Liver (tissue), 9 donors: ENCODE measurements around a stretch of chr2.

DNA sequence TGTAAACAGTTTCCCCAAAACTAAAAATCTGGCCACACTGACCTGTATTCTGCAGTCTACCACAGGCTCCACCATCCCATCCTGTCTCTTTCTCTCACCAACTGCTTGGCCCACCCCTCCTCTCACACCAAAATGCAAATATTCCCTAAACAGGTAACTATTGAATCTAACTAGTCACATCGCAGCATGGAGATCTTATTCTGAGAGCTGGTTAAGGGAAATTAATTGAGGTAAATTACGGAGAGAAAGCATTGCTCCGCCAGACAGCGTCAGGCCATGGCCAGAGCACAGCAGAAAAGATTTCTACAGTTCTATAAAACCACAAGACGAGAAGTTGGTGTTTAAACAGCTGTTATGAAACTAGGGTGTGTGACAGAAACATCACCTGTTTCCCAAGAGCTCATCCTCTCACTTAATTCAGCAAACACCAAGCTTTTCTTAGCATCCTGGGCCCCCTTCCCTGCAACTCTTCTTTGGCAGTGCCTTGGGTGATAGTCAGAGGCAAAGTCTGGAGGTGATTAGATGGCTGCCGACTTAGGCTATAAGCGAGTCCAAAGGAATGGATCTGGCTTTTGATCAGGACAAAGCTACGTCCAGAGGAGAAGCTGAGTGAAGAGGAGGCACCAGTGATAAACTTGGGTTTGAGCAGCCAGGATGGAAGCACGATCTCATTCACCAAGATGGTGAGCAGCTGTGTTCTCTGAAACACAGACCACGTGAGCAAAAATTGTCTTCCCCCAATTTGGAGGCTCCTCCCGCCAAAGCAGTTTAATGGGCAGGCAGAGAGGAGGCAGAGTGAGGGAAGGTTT, 57.6 kb downstream of the PKDCC start:
- PRO-cap, 5 experiments: no peak in any of the 5 experiments
- RAMPAGE, long total RNA, 2 experiments: no peak in any of the 2 experiments
- RRBS: no CpG with 5 or more reads among the region's 11 CpGs

DNA sequence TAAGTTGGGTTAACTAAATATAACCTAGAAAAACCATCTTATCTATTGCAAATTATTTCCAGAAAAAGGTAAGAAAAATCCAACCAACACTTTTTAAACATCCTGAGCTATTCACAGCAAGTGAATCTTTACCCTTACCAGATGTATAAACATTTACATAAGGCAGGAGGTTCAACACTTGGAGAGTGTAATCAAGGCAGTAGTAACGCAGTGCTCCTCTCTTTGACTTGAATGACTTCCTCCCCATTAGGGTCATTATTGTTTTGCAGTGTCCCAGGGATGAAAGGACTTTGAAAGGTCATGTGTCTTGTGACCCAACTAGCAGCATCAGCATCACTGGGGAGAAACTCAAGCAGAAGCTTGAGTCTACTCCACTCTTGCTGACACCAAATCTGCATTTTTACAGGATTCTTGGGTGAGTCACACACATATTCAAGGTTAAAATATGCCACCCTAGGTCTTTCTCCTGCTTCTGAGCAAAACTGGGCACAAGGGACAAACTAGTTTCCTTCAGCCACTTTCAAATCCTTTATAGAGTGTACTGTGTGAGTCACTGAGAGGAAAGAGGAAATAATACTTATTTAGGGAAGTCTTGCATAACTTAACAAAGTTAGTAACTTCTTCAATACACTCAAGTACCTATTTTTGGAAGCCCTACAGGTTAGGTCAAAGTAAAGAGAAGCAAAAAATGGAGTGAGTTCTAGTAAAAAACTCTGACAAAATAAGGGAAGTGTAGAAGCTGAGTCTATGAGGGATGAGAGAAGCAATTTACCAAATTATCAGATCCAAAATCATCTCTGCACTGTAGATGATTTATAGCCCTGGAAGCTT, 51.1 kb upstream of the EML4 start:
- PRO-cap, 5 experiments: peak in 2 of 5 experiments; most common minus-strand start position 233 of the sequence (in 2)
- RAMPAGE, long total RNA, 2 experiments: no peak in any of the 2 experiments
- RRBS: no CpG with 5 or more reads among the region's 1 CpG

GRCh38 chr2:42247004-42247746, 78.0 kb downstream of the EML4 start:
- PRO-cap, 5 experiments: no peak in any of the 5 experiments
- RAMPAGE, long total RNA, 2 experiments: no peak in any of the 2 experiments
- RRBS: no CpG with 5 or more reads among the region's 9 CpGs

DNA sequence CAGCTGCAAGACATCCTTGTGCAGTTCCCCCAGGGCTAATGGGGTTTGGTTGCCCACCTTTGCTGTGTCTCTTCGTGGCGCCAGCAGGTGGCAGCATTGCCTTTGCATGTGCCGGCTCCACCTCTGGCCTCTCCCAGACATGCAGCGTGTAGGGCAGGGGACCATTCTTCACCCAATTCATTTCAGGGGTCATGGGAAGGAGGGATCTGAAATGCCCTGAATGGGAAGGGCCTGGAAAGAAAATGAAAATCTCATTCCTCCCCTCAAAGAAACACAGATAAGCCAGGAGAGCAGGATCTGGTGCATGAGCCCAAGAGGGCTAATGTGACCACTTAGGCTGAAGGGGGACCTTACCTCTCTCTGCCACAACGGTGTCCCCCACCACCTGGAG, 36.6 kb upstream of the HAAO start:
- PRO-cap, 5 experiments: no peak in any of the 5 experiments
- RAMPAGE, long total RNA, 2 experiments: no peak in any of the 2 experiments
- RRBS: 0% methylated on average over 2 of the region's 5 CpGs

GRCh38 chr2:42866407-42866844, 74.0 kb upstream of the HAAO start:
- PRO-cap, 5 experiments: no peak in any of the 5 experiments
- RAMPAGE, long total RNA, 2 experiments: no peak in any of the 2 experiments
- RRBS: no CpG with 5 or more reads among the region's 10 CpGs

DNA sequence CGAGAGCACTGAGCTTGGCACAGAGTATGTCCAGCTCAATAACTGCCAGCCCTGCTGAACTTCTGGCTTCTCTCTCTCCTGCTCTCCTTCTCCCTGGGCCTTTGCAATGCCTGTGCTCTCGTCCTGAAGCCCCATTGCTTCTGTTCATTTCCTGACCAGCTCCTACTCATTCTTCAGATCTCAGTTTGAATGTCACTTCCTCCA, 113.7 kb upstream of the HAAO start:
- PRO-cap, 5 experiments: no peak in any of the 5 experiments
- RAMPAGE, long total RNA, 2 experiments: no peak in any of the 2 experiments
- RRBS: no CpG with 5 or more reads among the region's 2 CpGs

DNA sequence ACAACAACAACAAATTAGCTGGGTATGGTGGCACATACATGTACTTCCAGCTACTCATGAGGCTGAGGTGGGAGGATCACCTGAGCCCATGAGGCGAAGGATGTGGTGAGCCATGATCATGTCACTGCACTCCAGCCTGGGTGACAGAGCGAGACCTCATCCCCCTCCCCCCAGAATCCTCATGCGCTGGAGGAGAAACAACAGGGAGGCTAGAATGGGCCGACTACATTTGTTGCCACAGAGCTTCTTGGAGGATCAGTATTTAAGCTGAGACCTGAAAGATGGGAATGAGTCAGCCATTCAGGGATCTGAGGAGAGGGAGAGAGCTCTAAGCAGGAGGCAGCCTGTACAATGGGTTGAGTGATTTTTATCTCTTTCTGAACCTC, 131.3 kb upstream of the HAAO start:
- PRO-cap, 5 experiments: no peak in any of the 5 experiments
- RAMPAGE, long total RNA, 2 experiments: no peak in any of the 2 experiments
- RRBS: no CpG with 5 or more reads among the region's 4 CpGs

GRCh38 chr2:43073187-43073895, 153.1 kb downstream of the ZFP36L2 start:
- PRO-cap, 5 experiments: no peak in any of the 5 experiments
- RAMPAGE, long total RNA, 2 experiments: start-site peak on the plus strand in 1 of 2 experiments, at chr2:43073559-43073608 at its widest, 30 to 63 reads per replicate
- RRBS: no CpG with 5 or more reads among the region's 7 CpGs

- PRO-cap, 5 experiments: no peak in any of the 5 experiments
- RAMPAGE, long total RNA, 2 experiments: no peak in any of the 2 experiments
- RRBS: 64% methylated on average over 6 of the region's 12 CpGs
Observed at GRCh38 chr2:43100378-43100731, 126.1 kb downstream of the ZFP36L2 start.

- PRO-cap, 5 experiments: peak in 5 of 5 experiments; most common plus-strand start chr2:43158734 (in 4); most common minus-strand start chr2:43158984 (in 4)
- RAMPAGE, long total RNA, 2 experiments: no peak in any of the 2 experiments
- RRBS: no CpG with 5 or more reads among the region's 20 CpGs
Observed at GRCh38 chr2:43158442-43159478, 67.6 kb downstream of the ZFP36L2 start.

- PRO-cap, 5 experiments: no peak in any of the 5 experiments
- RAMPAGE, long total RNA, 2 experiments: no peak in any of the 2 experiments
- RRBS: no CpG with 5 or more reads among the region's 9 CpGs
Observed at GRCh38 chr2:43168233-43168715, 58.1 kb downstream of the ZFP36L2 start.

- PRO-cap, 5 experiments: no peak in any of the 5 experiments
- RAMPAGE, long total RNA, 2 experiments: no peak in any of the 2 experiments
- RRBS: no CpG with 5 or more reads among the region's 9 CpGs
Observed at GRCh38 chr2:43169866-43170255, 56.5 kb downstream of the ZFP36L2 start.

DNA sequence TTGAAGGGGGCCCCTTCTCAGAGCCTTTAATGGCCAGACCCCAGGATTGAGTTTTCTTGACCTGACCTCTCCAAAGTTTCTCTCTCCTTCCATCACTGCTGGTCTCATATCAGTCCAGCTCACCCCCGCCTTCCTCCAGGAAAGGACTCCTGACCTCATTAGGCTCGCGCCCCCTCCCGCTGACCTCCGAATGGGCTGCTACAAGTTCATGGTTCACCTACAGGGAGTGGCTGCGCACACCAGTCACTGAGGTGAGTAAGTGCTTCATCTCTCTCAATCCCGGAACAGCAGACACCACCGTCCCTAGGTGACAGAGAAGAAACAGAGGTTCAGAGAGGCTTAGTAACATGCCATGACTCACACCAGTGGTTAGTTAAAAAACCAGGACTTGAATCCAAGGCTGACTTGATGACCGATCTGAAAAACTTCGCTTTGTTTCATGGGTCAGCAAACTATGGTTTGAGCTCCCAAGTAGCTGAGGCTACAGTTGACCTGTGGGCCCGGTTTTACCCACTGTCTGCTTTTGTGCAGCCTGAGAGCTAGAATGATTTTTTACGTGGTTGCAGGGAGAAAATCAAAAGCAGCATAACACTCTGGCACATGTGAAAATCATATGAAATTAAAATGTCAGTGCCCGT, 42.0 kb downstream of the ZFP36L2 start:
- PRO-cap, 5 experiments: no peak in any of the 5 experiments
- RAMPAGE, long total RNA, 2 experiments: no peak in any of the 2 experiments
- RRBS: no CpG with 5 or more reads among the region's 13 CpGs

- PRO-cap, 5 experiments: no peak in any of the 5 experiments
- RAMPAGE, long total RNA, 2 experiments: no peak in any of the 2 experiments
- RRBS: no CpG with 5 or more reads among the region's 11 CpGs
Observed at GRCh38 chr2:43186844-43187484, 39.4 kb downstream of the ZFP36L2 start.

GRCh38 chr2:43191960-43192474, 34.4 kb downstream of the ZFP36L2 start:
- PRO-cap, 5 experiments: no peak in any of the 5 experiments
- RAMPAGE, long total RNA, 2 experiments: no peak in any of the 2 experiments
- RRBS: no CpG with 5 or more reads among the region's 2 CpGs

DNA sequence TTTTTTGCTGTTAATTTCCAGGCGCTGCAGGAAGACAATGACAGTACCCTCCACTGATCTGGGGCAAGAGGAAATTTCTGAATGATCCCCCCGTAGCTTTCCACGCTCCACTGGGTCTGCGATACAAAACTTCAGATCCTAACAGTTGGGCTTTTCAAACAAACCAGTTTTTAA, 5.7 kb downstream of the ZFP36L2 start:
- PRO-cap, 5 experiments: no peak in any of the 5 experiments
- RAMPAGE, long total RNA, 2 experiments: no peak in any of the 2 experiments
- RRBS: no CpG with 5 or more reads among the region's 4 CpGs

GRCh38 chr2:43221624-43222364, 4.6 kb downstream of the ZFP36L2 start:
- PRO-cap, 5 experiments: peak in 4 of 5 experiments; most common plus-strand start chr2:43222150 (in 2); most common minus-strand start chr2:43222016 (in 4)
- RAMPAGE, long total RNA, 2 experiments: no peak in any of the 2 experiments
- RRBS: no CpG with 5 or more reads among the region's 10 CpGs

GRCh38 chr2:43224600-43225014, 1.8 kb downstream of the ZFP36L2 start:
- PRO-cap, 5 experiments: no peak in any of the 5 experiments
- RAMPAGE, long total RNA, 2 experiments: no peak in any of the 2 experiments
- RRBS: 2% methylated on average over 18 of the region's 59 CpGs

- PRO-cap, 5 experiments: peak in 2 of 5 experiments; most common plus-strand start chr2:43228303 (in 1)
- RAMPAGE, long total RNA, 2 experiments: no peak in any of the 2 experiments
- RRBS: no CpG with 5 or more reads among the region's 3 CpGs
Observed at GRCh38 chr2:43228249-43228824, 1.9 kb upstream of the ZFP36L2 start.

DNA sequence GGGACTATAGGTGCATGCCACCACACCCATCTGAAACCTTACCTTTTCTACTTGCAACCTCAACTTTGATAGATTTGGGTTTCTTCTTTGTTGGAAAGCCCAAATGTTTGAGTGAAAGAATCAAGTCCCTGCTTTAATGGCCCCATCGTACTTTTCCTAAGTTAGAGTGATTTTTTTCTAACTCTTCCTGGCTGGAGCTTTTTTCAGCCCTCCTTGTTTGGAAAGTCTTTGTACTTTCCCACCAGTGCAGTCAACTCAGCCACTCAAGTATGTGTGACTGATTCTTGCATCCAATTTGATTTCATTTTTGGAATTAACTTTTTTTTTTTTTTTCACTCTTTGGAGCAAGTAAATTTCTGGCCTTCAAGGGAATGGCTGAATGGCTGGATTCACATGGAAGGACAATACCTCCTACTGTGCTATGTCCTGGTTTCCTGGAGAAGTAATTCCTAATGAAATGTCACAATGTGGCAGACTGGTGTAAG, 75.8 kb upstream of the ZFP36L2 start:
- PRO-cap, 5 experiments: no peak in any of the 5 experiments
- RAMPAGE, long total RNA, 2 experiments: no peak in any of the 2 experiments
- RRBS: no CpG with 5 or more reads among the region's 1 CpG